Measurements from ENCODE around the genes KBTBD12, CFAP92 and EFCC1.

DNA sequence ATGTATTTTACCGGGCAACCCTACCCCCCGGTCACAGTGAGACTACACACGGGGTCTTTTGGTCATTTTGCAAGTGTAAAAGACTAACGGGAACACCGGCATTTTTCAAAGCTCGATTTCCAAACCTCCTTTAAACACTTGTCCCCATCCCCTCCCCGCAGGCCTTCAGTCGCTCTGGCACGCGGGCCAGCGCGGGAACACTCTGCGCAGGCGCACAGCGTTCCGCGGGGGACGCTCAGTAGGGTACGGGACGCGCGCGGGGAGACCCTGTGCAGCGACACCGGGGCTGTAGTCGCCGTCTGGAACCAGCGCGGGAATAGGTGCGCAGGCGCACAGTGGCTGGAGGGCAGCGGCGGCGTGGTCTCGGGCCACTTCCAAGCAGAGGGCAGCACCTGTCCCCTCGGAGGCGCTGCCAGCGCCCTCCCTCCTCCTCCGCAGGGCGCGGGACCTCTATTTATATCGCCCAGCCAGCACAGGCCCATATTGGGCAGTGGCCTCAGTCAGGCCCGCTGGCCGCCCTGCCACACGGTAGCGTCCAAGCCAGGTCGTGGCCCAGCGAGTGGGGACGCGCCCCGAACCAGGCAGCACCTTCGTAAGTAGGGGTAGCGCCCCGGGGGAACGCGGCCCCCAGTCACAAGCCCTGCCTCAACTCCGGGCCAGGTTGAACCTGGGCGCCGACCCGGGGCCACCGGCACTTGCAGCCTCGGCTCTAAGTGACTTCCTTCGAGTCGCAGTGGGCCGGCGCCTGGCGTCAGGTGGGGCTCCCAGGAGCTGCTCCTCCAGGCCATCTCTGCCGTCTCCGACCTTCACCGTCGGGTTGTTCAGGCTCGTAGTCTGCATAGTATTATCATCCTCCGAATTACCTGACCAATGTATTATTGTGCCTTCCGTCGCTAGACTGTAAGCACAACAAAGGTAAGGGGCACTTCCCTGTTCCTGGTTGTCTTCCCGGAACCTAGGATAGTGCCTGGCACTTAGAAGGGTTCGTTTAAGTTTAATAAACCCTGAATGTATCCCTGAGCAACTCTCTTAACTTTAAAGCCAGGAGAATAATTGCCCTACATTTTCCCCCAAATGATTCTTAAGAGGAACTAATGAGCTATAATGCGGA lies at the start of gene KBTBD12:
Gene KBTBD12, plus strand, starts transcription at position 238 of the 1,111 bp plus-strand sequence.
- RRBS, result 73% methylated on average over 12 of the region's 78 CpGs

- RRBS, result no CpG with 5 or more reads among the region's 8 CpGs
These were observed 39.5 kb downstream of the KBTBD12 start for GRCh38 chr3:127954361-127955186.

- RRBS, result 10% methylated on average over 2 of the region's 14 CpGs
These were observed 41.1 kb upstream of the SEC61A1 start for GRCh38 chr3:128011070-128011683.

- RRBS, result no CpG with 5 or more reads among the region's 4 CpGs
These were observed 9.4 kb downstream of the SEC61A1 start for GRCh38 chr3:128061329-128062302.

- RRBS, result no CpG with 5 or more reads among the region's 9 CpGs
These were observed 11.6 kb downstream of the SEC61A1 start for GRCh38 chr3:128063707-128064448.

- RRBS, result no CpG with 5 or more reads among the region's 12 CpGs
These were observed 19.2 kb downstream of the SEC61A1 start for GRCh38 chr3:128071316-128071993.

DNA sequence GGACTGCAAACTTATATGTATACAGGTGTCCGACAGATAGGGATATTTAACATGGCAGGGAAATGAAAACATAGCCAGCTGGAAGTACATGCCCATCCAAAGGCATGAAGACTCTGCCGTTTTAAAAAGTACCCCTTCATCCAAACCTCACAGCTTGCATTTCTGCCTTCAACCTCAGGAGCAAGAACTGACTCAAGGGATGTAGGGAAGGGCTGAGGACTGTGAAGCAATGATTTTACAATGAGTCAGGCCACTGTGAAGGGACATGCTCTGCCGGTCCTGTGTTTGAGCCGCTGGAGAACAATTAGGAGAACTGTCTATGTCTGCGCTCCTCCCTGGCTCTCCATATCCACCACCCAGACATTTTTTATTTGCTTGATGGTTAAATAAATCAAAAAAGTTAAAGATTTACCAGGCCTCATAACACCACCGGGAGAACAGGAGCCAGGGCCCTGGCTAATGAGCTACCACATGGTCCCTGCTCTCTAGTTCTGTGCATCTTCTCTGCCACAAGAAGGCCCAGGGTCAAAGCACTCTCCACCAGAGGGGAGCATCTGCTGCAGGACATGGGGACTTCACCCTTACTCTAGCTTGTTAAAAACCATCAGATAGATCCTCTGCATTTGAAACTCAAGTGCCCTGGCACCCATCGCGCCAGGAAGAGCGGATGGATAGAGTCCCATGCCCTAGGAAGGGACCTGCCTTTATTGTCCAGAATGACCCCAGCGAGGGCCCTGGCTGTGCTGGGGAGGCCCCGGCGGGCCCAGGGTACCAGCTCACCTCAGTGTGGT lies 29.7 kb downstream of the SEC61A1 start:
- RRBS, result no CpG with 5 or more reads among the region's 12 CpGs

GRCh38 chr3:128152555-128153065 lies 671 bp upstream of the EEFSEC start:
- RRBS, result no CpG with 5 or more reads among the region's 26 CpGs

DNA sequence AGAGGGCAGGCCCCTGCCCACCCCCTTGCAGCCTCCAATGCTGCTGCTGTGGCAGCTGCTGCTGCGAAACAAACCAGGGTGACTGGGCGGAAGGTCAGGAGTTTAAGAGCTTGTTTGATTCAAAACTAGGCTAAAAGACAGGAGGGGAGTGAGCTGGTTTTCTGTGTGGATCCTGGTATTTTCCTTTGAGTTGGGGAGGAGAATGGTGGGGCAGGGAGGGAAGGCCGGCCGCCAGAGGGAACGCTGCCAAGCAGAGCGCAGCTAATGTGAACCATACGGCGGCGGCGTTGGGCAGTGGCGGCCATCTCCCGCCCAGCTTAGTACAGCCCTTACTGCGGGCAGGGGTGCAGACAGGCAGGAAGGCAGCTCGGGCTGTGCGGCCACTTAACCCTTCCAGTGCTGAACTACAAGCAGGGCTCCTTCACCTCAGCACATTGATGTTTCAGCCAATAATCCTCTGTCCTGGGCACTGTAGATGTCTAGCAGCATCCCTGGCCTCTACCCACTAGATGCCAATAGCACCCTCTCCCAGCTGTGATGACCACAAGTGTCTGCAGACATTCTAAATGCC lies 125.7 kb downstream of the EEFSEC start:
- RRBS, result no CpG with 5 or more reads among the region's 15 CpGs

GRCh38 chr3:128323452-128324160 lies 143.1 kb downstream of the DNAJB8 start:
- RRBS, result no CpG with 5 or more reads among the region's 11 CpGs

GRCh38 chr3:128366301-128366582 lies 100.4 kb downstream of the DNAJB8 start:
- RRBS, result no CpG with 5 or more reads among the region's 2 CpGs

DNA sequence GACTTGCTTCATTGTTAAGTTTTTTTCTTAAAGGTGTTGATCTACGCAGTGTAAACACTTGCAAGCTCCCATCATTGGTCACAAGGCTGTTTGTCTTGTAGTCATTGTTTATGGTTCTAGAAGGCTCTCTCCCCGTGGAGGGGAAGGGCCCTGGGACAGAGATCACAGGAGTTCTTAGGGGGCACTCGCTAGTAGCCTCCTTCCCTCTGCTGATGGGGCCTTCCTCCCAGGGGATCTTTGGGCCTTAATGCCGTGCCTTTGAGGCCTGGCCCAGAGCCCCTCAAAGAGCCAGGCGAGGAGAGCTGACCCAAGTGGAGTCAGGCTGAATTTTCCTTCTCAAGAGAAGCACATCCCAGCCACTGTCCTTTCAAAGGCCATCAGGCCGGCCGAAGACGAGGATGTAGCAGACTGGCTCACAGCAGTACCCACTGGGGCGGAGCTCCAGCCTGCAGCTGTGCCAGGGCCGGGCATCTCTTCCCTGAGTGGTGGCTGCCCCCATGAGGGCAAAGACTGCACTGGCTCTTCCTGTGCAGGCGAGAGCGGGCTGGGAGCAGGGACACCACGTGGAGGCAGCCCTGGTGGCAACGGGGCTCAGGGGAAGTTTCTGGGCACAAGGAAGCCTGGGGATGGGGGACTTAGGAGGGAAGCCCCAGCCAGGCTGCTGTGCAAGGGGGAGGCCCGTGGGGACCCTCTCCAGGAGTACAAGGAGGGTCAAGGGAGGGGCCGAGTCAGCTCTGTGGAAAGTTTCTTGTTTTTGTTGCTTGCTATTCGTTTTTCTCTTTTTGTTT lies 66.3 kb downstream of the RPN1 start:
- RRBS, result 3% methylated on average over 5 of the region's 17 CpGs

- RRBS, result no CpG with 5 or more reads among the region's 8 CpGs
These were observed 26.9 kb downstream of the RPN1 start for GRCh38 chr3:128623640-128624146.

DNA sequence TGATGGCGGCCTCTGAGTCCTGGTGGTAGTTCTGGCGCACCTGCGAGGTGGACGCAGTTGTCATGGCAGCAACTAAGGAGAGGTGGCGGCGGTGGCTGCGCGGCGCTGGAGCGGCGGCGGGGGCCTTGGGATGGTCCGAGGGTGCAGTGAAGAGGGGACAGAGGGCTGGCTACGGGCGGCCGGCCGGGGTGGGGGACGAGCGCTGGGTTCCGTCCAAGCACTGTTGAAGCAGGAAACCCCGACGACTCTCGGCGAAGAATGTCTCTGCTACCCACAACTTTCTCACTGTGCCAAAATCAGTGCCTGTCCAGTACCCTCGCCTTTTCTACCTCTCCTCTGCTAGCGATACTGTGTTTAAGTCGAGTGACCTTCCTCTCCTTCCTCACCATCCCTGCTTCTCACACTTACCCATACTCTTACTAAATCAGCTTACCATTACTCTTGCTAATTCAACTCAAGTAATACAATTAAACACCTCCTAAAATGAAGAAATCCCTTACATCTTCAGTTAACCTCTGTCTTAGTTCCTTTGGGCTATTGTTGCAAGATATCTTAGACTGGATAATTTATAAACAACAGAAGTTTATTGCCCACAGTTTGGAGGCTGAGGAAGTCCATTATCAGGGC lies 39.1 kb downstream of the RAB7A start:
- RRBS, result no CpG with 5 or more reads among the region's 27 CpGs

GRCh38 chr3:128806128-128806883 lies 73.1 kb upstream of the ACAD9 start:
- RRBS, result no CpG with 5 or more reads among the region's 9 CpGs

DNA sequence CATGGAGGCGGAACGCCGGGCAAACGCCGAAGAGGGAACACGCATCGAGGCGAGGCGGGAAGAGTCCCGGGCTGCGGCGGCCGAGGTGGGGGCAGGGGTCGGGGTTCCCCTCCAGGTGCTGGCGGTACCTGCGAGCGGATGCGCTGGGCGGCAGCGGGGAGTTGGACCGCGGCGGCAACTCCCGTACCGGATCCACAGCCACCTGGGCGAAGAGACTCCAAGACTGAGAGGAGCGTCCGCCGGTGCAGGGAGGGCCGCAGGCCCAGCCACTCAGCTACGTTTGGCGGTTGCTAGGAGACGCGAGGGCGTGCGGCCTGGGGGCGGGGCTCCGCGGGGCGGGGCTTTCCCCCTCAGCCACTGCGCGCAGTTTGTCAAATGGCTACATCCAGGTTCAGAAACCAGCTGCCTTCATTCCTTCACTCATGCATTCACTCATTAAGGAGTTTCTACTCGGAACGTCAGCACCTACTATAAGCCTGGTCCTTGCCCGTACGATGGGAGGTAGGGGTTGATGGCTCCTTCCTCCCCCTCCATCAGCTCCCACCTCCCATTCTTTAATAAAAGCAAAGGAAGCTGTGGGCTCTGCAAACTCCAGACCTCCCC lies at the start of gene CFAP92:
Gene CFAP92, minus strand, starts transcription at position 225 of the 603 bp plus-strand sequence.
- RRBS, result under 1% methylated on average over 24 of the region's 46 CpGs

DNA sequence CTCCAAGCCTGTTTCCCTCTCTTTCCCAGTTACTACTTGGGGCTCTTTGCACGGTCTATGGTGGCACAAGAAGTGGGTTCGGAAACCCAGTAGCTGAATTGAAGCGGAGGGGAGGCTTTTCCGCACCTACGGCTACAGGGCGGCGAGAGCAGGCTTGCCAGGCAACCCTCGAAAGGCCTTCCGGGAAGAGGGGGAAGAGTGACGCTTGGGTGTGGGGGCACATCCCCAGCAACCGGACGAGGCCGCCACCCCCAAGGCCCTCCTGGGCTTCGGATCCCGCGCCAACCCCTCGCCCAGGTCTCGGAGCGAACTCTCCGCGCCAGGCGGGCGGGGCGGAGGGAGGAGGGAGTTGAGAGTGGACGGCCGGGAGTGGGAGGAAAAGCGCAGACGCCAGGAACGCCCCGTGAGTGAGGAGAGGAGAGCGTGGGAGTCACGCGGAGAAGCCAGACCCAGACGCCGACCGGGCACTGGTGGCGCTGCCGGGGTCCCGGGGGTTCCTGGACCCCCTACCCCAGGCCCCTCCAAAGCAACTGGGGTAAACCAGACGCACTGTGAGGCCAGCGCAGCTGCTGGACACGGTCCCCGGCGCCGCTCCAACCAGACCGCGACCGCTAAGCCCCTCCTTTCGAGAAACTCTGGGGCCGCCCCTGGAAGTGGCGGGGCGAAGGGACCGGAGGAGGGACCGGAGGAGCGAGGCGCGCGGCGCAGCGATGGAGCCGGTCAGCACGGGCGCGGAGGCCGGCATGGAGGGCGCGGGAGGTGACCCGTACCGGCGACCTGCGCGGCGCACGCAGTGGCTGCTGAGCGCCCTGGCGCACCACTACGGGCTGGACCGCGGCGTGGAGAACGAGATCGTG lies at the start of gene EFCC1:
Gene EFCC1, plus strand, starts transcription at position 386 of the 857 bp plus-strand sequence.
- RRBS, result 5% methylated on average over 35 of the region's 82 CpGs

DNA sequence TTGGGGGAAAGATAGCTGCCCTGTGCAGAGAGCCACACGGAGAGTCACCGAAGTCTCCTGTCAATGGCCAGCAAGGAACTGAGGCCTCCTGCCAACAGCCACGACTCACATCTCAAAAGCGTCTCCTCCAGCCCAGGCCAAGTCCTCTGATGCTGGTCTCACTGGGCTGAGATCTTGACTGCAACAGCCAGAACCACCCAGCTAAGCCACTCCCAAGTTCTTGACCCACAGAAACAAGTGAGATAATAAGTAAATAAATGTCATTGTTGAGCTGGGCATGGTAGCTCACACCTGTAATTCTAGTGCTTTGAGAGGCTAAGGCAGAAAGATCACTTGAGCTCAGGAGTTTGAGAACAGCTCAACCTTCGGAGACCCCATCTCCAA lies 8.5 kb upstream of the GP9 start:
- RRBS, result no CpG with 5 or more reads among the region's 5 CpGs

DNA sequence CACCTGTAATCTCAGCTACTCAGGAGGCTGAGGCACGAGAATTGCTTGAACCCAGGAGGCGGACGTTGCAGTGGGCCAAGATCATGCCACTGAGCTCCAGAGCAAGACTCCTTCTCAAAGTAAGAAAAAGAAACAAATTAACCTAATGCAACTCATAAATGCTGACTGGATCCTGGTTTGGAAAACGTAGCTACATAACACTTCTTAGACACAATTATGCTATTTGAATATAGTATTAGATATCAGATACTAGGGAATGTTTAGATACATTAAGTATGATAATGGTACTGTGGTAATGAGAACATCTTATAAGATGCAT lies 5.7 kb upstream of the ISY1 start:
- RRBS, result no CpG with 5 or more reads among the region's 4 CpGs

- RRBS, result no CpG with 5 or more reads among the region's 6 CpGs
These were observed 48.8 kb downstream of the EFCAB12 start for GRCh38 chr3:129379621-129380068.

Data from T47D (cell line).